Left lobe of liver (tissue), 1 donor: ENCODE measurements around a stretch of chr17.

DNA sequence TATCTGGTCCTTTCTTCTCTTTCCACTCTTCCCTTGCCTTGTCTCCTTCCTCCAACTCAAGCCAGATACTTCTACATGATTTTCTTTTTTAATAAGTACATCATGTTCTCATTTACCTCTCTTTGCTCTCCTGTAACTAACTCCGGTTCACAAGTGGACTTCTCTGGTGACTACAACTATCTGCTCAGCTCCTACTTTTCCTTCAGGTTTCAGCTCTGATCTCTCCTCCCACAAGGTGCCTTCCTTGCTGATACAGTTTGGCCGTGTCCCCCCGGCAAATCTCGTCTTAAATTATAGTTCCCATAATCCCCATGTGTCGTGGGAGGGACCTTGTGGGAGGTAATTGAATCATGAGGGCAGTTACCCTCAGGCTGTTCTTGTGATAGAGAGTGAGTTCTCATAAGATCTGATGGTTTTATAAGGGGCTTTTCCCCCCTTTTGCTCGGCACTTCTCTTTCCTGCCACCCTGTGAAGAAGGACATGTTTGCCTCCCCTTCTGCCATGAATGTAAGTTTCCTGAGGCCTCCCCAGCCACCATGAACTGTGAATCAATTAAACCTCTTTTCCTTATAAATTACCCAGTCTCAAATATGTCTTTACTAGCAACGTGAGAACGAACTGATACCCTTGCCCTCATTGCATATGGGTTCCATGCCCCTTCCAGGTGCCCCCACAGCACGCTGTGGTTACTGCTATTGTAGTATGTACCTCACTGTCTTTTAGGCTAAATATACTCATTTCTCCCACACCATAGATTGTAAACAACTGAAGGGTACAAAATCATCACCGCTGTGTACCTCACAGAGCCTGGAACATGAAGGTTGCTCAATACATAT, 5.0 kb upstream of the ABCA9 start:
- PRO-cap: no peak

DNA sequence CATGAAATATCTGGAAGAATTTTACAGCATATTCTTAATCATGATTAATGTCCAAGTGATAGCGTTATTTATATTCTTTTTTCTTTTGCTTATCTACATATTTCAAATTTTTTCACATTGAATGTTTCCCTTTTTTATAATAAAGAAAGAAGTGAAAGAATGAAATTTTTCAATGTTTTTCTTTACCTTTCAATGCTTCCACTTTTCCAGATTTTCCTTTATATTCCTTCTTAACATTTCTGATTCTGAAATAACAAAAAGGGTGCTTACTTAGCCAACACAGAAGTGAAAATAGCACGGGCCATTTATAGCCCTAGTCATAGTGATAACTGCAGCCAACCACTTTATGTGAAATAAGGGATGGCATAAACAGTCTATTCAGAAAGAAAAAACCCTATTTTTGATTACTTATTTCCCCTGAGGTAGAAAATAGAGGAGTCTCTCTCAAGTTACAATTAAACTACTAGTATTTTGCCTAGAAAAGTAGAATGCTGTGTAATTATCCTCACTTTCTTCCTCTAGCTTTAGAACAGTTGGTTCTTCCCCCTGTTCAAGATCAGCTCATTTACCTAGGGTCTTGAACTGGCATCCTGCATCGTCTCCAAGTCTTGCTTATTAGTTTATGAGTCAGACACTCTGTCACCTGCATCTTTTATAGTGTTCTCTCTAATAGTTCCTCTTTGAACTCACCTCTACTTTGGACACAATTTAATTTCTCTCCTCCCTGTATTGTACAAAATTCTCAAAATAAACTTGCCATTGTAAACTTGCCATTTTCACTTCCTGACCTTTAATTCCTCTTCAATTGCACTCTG, 23.8 kb downstream of the ABCA6 start:
- PRO-cap: no peak

DNA sequence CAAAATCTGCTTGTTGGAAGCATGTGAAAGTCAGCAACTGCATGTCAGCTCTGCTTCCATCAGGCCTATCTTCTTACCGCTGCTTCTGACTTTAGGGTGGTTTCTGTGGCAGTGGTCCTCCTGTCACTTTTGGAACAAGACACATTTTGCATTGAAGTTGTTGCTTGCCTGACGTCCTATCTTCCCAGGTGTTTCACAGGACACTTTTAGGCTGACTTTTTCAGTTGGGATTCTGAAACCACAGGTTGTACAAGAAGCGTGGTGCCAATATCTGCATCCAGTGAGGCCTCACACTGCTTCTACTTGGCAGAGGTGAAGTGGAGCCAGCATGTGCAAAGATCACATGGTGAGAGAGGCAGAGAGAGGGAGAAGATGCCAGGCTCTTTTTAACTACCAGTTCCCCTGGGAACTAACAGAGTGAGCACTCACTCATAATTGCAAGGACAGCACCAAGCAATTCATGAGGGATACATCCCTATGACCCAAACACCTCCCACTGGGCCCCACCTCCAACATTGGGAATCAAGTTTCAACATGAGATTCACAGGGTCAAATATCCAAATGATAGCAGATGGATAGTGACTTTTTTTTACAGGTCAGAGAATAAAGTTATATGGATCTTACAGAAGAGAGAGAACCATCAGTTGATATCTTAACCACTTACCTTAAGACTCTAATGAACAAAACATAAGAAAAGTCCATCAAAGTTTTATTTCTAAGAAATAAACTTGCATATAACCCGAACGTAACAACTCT, 5.8 kb upstream of the ABCA6 start:
- PRO-cap: unidirectional peak, plus-strand start at position 396 of the sequence

DNA sequence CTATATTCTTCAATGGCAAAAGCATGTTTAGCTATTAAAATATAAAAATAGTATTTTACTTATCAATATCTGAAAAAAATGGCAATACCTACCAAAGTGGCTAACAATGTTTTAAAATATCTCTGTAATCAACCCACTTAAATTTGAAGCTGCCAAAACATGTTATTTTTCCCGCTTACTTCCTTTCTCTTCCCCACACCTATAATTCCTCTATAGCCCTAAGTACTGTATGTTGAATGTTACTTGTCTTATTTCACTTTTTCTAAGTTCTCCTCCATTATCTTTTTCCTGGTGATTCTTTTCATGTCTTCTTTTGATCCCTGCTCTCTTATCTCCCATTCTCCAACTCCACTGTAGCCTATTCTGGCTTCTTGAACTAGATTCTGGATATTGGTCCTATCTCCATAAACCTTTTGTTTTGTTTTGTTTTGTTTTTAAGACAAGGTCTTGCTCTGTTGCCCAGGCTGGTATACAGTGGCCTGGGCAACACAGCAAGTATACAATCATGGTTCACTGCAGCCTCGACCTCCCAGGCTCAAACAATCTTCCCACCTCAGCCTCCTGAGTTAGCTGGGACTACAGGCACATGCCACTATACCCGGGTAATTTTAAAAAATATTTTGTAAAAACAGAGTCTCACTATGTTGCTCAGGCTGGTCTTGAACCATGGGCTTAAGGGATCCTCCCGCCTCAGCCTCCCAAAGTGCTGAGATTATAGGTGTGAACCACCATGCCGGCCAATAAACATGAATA, 19.8 kb upstream of the ABCA10 start:
- PRO-cap: no peak

GRCh38 chr17:69575360-69575853, 160.9 kb downstream of the MAP2K6 start:
- PRO-cap: no peak

DNA sequence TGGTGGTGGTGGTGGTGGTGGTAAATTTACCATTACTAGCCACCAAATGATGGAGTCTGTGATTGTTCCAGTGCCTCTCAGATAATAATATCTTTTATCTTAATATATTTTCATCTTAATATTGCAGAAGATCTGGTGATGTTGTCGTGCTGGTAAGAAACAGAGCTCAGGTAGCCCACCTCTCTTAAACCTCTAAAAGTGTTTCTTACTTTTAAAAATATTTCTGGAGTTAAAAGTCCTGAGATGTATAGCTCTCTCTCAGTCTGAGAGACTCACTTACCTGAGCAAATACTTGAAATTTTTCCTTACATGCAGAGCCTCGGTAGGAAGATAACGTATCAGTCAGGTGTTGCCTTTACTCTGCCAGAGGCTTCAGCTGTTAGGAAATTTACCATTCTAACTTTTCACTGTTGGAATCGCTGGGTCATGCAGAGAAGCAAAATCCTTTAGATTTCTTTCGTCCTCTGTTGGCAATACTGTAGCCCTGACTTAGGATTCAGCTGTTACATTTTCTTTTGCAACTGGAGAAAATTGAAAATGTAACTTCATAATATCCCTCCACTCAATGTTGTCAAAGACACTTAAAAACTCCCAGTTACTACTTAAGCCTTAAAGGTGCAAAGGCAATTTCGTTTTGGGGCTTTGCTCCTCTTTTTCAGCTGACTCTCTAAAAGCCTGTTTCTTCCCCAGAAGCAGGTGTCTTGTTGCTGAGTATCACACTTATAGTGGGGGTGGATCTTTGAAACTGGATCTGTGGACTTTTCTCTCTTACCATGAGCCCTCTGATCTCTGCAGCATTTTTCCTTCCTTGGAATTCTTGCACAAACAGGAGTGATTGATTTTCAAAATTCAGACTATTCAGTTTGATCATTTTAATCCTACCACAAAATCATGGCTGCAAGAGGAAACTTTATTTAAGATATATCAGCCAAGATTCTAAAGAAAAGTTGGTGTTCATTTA, 19.9 kb upstream of the KCNJ16 start:
- PRO-cap: no peak

- PRO-cap: no peak
Measured at GRCh38 chr17:70074232-70074636, 791 bp upstream of the KCNJ16 start.

- PRO-cap: no peak
Measured at GRCh38 chr17:70137286-70137765, 32.0 kb upstream of the KCNJ2 start.

GRCh38 chr17:70175605-70176407, 6.5 kb downstream of the KCNJ2 start:
- PRO-cap: no peak

DNA sequence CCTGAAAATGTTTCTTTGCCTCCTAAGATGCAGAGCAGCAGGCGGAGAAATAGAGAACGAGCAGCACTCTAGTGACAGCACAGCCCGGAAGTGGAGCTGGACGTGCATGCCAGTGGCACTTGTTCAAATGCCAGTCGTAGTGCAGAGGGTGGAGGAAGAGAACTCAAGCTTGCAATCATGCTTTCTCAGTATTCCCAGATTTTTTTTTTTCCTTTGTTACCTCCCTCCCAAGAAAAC, 182.2 kb upstream of the SOX9 start:
- PRO-cap: no peak

DNA sequence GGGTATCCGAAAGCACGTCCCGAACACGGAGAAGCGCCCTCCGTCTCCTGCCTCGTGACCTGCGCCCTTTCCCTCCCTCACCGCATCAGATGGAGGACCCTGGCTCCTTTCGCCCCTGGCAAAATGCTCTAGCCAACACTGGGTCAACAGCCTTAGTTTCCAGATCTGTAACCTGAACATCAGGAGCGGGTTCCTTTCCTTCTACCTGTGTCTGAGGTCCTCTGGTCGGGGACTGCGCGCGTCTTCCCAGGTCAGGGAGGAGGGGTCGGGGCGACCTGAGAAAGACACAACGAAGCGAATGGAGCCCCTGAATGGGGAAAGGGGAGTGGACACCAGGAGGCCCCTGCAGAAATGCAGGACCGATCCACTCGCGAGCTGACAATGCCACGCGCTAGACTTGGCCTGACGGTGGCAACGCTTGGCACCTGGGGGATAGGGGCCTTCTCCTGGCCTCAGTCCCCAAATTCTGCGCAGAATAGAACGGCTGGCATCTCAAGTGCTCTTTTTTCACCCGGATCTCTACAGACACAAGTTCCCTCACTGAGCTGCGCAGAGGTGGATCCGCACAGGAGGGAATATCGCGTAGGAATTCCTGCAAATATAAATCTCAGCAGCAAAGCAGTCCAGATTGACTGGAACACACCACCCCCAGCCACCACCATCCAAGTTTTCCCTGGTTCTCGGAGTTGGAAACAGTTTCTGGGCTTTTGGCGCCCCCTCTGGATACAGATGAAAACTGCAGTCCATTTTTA, 2.6 kb upstream of the SOX9 start:
- PRO-cap: unidirectional peak, minus-strand start at position 577 of the sequence

GRCh38 chr17:72219246-72220113, 98.7 kb downstream of the SOX9 start:
- PRO-cap: no peak

DNA sequence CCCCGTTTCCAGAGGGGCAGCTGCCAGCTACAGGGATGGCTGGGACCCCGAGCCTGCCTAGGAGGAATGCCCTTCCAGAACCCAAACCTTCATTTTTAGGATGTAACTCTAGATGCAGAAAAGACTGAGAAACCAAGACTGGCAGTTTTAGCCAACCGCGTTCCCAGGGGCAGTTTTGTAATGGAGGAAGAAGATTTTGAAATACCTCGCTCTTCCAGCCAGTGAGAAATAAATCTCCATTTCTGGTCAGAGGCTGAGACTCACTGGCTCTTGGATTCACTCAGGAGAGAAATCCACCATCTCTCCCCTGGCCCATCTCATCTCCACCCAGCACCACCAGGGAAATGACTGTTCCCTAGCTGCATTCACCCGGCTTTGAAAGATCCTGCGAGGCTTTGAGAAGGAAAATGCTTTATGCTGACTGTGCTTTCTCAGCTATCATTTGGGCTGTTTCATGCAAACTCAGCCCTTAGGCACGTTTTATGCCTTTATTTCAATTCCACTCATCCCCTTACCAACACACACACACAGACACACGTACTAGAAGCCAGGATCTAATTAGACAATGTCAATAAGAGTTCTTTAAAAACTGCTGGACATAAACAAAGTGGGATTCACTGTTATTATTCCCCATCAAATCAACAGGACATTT, 185.3 kb downstream of the SOX9 start:
- PRO-cap: no peak

GRCh38 chr17:72397888-72398313, 277.1 kb downstream of the SOX9 start:
- PRO-cap: no peak

- PRO-cap: no peak
Measured at GRCh38 chr17:72452357-72452809, 331.6 kb downstream of the SOX9 start.

DNA sequence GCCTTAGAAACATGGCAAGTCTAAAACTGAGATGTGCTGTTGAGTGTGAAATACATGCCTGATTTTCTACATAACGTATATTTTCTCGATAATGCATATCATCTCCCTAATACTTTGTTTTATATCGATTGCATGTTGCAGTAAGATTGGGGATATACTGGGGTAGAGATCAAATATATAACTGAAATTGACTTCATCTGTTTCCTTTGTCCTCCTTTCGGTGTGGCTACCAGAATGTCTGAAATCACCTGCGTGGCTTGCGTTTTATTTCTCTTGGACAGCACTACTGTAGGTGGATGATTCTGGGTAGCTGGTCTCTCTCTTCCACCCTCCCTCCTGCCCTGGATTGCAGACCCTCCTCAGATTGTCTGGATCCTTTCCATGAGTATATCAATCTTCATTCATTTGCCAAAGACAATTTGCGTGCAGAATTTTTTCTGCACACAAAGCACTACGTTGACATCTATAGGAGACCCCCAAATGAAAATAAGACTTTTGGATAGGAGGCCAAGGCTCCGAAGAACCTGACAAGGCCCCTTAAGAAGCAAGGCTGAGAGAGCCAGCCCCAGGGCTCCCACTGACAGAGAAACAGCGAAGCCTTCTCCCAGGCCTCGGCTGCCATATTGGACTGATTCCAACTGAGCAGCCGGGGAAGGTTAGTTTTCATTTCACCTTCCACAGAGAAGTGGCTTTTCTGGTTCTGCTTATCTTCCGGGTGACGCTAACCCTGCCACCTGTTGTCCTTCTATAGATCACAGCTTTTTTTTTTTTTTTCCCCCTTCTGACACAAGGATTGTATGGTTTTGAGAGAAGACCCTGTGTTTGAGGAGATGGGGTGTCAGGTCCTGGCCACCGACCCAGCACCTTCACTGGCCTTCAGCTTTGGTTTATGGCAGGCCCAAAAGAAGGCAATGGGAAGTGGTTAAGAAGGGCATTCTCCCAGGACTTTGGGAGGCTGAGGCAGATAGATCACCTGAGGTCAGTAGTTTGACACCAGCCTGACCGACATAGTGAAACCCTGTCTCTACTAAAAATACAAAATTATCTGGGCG, 356.6 kb downstream of the SOX9 start:
- PRO-cap: no peak

DNA sequence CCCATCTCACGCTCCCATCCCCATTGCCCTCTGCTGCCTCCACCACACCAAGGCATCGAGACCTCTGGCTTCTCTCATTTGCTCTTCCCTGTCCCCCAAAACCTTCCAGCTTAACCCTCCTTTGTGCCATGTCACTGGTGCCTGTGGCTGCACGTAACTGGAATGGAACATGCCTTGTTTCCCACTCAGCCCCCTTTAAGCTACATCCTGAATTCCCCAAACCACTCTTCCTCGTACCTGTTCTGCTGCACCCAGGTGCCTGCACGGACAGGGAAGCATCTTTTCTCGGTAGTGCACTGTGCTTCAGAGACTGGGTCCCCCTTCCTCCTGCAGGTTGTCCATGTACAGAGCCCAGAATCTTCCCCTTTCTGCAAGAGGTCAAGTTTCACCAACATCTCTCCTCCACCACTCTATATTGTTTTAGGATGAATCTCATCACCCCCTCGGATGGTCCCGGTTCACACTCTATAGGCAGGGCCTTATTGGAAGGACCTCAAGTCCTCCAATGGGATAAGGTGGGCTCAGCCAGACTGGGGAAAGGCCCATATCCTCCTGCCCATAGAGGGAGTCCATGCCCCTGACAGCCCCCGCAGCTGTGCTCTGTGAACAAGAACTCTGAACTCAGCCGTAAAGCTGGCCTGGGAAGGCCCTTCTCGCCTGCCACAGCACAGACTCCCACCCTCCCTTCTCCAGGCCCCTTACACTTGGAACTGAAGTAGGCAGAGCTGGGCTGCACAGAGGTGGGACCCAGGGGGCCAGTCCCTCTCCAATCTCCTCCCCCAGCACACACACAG, 453.6 kb downstream of the SOX9 start:
- PRO-cap: no peak

- PRO-cap: no peak
Measured at GRCh38 chr17:72575923-72576487, 455.2 kb downstream of the SOX9 start.

DNA sequence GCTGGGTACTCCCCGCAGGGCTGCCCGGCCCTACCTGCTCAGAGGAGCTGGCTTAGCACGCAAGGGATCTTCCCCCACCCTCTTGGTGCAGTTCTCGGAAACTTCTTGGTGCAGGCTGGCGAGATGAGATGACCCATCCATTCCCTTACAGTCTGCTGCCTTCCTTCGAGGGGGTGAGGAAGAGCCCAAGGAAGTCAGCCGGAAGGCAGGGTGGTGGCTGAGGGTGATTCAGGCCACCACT, 430.9 kb downstream of the SLC39A11 start:
- PRO-cap: no peak

DNA sequence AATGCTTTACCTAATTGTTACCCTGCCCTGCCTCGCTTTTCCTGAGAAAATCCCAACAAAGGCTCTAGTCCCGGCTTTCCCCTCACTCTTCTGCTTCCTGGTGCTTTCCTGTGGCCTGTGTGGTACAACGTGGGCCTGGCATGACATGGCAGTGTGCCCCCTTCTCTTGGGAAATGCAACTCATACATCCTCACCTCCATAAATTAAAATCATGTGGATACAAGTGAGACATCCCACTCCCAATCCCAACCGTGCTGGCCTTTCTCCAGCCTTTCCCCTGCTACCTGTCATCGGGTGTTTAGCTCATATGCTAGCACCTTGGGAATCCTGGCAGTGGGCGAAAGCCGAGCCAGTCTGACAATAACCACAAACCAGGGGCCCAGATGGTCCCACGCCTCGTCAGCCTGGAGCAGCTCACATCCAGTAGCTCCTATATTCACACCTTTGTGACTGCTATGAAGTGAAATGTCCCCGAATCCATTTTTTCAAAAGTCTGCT, 177.1 kb downstream of the SLC39A11 start:
- PRO-cap: no peak